Psoas muscle (tissue), 2 donors: Measurements from ENCODE around the gene USPL1.

- PRO-cap, 2 experiments = no peak in any of the 2 experiments
Observed at GRCh38 chr13:30429281-30429694, 7.0 kb downstream of the UBE2L5 start.

DNA sequence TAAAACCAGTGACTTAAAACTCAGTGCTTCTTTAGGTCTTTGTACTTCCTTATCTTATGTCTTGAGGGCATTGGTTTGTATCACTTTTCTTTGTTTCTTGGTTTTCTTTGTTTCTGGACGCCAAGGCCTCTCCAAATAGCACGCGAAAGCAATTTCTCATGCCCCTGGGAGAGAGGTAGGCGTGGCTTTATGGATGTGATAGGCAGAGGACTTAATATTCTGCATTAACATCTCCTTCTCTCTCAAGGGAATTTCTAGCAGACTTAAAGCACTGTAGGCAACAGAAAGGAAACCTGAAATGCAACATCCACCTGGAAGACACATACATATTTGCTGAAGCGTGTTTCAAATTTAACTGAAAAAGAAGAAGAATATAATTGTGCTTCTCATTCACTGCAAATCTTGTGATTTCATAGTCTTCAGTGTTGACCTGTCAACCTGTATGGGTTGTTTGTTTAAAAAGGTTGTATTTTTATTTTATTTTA is 20.7 kb downstream of the UBE2L5 start:
- PRO-cap, 2 experiments = no peak in any of the 2 experiments

DNA sequence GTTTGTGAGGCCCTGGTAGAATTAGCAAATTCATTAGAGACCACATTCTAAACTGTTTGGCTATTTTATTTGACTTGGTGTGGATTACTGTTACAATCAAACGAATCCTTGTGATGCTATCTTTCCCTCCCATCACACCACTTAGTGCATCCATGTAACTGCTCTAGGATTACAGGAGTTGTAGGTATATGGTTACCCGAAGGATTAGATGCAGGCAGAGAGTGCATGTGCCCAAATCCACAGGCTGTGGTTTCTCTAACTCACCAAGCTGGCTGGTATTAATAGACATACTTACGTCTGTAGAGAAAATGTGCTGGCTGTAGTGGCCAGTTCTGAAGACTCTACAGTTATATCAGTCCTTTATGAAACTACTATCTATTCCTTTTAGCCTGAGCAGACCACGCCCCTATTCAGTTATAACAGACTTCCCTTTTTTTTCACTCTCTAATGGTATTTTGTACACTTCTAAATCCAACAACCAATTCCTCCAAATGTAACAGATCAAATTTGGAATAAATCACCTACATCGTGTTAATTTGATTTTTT is 1.1 kb upstream of the HMGB1 start:
- PRO-cap, 2 experiments = no peak in any of the 2 experiments

GRCh38 chr13:30615429-30616396 is 2.0 kb upstream of the USPL1 start:
- PRO-cap, 2 experiments = no peak in any of the 2 experiments

- PRO-cap, 2 experiments = peak in 2 of 2 experiments; most common plus-strand start chr13:30617107 (in 1); most common minus-strand start chr13:30616964 (in 1)
Observed at GRCh38 chr13:30616813-30617466, 780 bp upstream of the USPL1 start.

GRCh38 chr13:30617639-30618679 is at the start of gene USPL1:
USPL1 (plus strand) TSS chr13:30617920.
- PRO-cap, 2 experiments = peak in 2 of 2 experiments; most common plus-strand start chr13:30617954 (in 2); most common minus-strand start chr13:30618458 (in 2)

DNA sequence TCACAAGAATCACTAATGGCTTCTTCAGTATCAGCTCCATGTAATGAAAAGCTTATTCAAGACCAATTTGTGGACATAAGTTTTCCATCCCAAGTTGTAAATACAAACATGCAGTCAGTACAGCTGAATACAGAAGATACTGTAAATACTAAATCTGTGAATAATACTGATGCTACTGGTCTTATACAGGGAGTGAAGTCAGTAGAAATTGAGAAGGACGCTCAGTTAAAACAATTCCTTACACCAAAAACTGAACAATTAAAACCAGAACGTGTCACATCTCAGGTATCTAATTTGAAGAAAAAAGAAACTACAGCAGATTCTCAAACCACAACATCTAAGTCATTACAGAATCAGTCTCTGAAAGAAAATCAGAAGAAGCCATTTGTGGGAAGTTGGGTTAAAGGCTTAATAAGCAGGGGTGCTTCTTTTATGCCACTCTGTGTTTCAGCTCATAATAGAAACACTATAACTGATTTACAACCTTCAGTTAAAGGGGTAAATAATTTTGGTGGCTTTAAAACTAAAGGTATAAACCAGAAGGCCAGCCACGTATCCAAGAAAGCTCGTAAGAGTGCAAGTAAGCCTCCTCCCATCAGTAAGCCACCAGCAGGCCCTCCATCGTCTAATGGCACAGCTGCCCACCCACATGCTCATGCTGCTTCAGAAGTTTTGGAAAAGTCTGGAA is 40.4 kb downstream of the USPL1 start:
- PRO-cap, 2 experiments = no peak in any of the 2 experiments

DNA sequence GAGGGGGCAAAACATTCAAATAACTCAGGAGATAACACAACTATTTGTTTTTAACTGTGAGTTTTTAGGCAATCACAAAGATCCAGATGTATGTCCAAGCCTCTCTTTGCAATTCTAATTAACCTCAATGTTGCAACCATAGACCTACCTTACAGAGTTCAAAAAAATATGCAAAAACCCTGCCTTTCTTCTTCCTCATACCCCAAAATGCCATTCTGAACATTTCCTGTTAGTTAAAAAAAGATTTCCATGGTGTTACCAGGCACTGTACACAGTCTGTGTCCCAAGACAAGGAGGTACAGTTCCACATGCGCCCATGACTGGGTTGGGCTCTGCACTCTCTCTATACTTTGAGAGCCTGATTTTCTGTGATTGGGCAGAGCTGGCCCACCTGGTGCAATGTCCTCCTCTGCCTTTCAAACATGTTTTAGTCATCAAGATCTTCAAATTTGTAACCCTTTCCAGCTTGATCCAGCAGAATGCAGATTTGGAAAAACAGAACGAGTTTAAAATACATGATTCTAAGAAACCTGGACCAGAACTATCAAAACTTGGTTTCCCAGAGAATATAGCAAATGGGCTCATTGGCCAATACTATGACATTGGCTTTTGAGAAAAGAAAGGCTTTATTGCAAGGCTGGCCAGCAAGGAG is 2.6 kb downstream of the ALOX5AP start:
- PRO-cap, 2 experiments = no peak in any of the 2 experiments

- PRO-cap, 2 experiments = no peak in any of the 2 experiments
Observed at GRCh38 chr13:30805392-30806235, 70.3 kb downstream of the ALOX5AP start.

- PRO-cap, 2 experiments = no peak in any of the 2 experiments
Observed at GRCh38 chr13:31221029-31221389, 21.2 kb downstream of the B3GLCT start.

DNA sequence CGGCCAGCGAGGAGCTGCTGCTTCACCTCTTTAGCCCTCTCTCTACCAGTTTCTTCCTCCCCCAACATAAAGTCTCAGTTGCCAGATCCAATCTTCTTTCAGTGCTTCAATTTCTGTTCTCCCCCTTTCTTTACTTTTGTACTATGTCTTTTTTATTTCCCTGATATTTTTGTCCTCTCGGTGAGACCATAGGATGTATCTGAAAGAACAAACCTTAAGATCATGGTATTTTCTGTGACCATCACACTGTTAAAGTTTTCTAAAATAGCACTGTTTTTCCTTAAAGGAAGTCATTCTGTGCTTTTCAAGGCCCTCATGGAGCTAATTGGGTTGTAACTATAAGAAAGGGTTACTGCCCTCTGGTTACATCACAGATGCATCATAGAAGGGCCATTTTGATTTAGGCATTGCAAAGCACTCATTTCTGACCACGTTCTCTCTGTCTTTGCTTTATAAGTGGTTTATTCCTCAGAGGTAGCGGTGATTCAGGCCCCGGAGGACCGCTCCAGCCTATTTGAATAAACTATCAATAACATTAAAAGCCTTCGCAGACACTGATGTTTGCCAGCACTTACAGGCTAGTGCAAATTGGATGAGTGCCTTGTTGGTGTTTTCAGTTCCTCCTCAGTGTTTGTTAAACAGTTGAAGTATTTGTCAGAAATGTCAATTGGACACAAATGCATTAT is 120.0 kb downstream of the RXFP2 start:
- PRO-cap, 2 experiments = no peak in any of the 2 experiments

DNA sequence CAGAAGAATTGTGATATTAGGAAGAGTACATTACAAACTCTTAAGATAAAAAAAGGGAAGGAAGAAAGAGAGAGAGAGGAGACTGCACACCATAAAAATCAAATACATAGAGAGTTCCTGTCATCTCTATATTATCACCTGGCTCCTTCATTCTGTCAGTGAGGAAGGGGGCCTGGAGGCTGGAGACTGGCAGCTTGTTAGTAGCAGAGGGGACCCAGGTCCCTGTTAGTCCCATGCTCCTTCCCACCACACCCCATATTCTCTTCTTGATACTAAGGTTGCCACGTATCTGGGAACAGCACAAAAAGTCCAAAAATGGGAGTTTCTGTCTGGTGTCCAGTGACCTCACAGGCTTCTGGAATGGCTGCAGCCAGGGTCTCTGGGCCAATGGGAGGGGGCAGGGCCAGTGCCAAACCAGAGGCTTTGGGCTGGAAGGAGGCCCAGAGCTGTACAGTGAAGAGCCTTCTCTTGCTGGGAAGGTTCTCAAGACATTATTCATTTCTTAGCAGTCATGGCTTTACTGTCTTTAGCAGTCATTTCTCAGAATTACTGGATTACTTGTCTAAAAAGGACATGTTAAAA is 119.1 kb downstream of the FRY start:
- PRO-cap, 2 experiments = no peak in any of the 2 experiments

- PRO-cap, 2 experiments = no peak in any of the 2 experiments
Observed at GRCh38 chr13:32285119-32285798, 29.9 kb downstream of the ZAR1L start.

DNA sequence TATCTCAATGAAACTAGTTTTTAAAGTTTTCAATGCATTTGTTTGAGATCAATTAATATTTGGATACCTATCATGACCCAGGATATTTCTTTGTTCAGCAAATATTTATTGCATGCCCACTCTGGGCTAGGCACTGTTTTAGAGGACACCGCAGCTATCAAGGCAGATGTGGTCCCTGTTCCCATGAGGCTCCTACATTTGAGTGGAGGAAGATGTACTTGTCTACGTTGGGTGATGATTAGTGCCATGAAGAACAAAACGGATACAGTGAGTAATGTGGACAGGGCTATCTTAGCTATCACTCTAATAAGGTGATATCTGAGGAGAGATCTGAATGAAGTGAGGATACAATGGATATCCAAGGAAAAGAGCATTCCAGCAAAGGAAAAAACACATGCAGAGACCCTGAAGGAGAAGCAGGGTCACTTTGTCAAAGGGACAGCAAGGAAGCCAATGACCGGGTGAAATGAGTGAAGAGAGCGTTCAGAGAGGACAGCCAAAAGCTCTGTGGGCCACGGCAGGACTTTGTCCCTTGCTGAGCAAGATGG is 16.7 kb downstream of the ZAR1L start:
- PRO-cap, 2 experiments = no peak in any of the 2 experiments

DNA sequence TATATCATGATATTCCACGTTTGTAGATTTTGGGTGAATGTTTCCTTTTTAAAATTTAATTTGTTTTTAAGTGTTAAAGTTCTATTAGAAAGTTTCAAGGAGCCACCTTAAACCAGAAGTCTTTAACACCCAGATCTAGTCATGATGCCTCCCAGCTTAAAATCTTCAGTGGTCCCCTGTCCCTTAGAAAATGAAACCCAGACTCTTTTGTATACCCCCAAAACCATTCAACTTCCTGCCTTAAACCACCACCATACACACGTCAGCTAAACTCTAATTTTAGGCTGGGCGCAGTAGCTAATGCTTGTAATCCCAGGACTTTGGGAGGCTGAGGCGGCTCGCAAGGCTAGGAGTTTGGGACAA is 37.9 kb downstream of the N4BP2L1 start:
- PRO-cap, 2 experiments = no peak in any of the 2 experiments

DNA sequence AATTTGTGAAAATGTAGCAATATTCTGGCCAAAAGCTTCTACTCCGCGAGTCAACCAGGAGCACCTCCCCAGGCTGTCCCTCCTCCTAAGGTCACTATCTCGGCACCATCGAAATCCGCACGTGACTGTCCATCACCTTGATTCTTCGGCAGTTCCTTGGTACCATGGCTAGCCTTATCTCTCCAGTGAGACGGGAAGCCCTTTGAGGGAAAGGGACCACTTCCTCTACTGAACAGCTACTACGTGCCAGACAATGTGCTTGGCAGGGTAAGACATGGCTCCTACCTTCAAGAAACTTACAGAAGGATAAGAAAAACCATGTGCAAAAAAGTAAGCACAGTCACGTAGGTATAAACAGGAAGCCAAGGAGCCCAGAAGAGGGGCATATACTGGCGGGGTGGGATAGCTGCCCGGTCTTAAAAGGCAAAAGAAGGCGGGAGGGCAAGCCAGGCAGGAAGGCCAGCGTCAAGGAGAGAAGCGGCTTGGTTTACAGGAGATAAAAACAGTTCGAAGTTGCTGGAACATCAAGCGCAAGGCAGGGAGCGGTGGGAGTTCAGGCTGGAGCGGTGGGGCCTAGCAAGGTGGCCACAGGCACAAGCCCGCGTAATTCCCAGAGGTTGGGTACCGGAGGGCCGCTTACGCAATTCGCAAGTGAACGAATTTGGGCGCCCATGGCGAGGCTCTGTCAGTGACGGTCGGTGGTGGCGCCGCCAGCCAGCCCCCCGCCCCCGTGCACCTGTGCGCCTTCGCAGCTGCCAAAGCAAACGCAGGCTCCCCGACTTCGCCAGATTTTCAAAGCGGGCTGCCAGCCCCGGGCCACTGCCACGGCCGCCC is 1.2 kb downstream of the N4BP2L1 start:
- PRO-cap, 2 experiments = peak in 2 of 2 experiments; most common plus-strand start position 685 of the sequence (in 2); most common minus-strand start position 475 of the sequence (in 1)

DNA sequence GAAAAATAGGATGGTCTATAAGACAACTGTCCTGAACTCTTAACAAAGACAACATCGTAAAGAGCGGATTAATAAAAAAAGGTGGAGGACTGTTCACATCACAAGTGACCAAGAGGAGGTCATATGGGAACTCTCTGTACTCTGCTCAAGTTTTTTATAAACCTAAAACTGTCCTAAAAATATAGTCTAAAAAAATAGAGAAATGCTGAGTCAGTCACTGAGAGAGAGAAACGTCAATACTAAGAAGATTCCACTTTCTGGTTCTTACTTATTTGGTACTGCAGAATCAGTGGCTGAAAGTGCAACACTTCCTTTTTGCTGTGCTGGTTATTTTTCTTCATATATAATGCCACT is 44.1 kb upstream of the N4BP2L1 start:
- PRO-cap, 2 experiments = no peak in any of the 2 experiments

- PRO-cap, 2 experiments = no peak in any of the 2 experiments
Observed at GRCh38 chr13:32505702-32506640, 32.6 kb downstream of the N4BP2L2 start.

DNA sequence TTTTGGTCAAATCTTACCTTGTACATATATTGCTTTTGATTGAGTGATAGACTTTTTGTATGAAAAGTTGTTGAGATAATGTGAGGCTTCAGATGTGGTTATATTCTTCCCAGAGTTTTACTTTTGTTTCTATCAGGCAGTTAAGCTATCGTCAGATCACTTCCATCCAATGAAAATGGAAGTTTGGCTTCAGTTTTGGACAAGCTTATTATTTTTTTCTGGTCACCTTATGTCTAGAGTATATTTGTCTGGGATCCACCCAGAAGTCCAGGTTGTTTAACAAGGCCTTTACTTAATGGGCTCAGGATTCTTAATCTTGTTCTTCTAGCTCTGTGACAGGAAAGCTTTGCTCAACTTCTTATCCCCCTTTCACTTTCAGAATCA is 150.8 kb downstream of the PDS5B start:
- PRO-cap, 2 experiments = no peak in any of the 2 experiments

- PRO-cap, 2 experiments = no peak in any of the 2 experiments
Observed at GRCh38 chr13:32745775-32746217, 159.5 kb downstream of the PDS5B start.